Measurements from ENCODE around the genes ANKRD40, MMD and TMEM100.

GRCh38 chr17:50668104-50669115 is 33.7 kb downstream of the ABCC3 start:
- RRBS = no CpG with 5 or more reads among the region's 10 CpGs

GRCh38 chr17:50675632-50676226 is 32.0 kb downstream of the ANKRD40 start:
- RRBS = no CpG with 5 or more reads among the region's 10 CpGs

- RRBS = 2% methylated on average over 37 of the region's 86 CpGs
Observed at GRCh38 chr17:50707090-50708399, at the start of gene ANKRD40. Gene ANKRD40 (minus strand): TSS chr17:50707914.

- RRBS = no CpG with 5 or more reads among the region's 6 CpGs
Observed at GRCh38 chr17:50721034-50721552, 1.7 kb downstream of the LUC7L3 start.

GRCh38 chr17:50740906-50741470 is 21.6 kb downstream of the LUC7L3 start:
- RRBS = no CpG with 5 or more reads among the region's 7 CpGs

GRCh38 chr17:50756691-50757631 is 10.4 kb downstream of the ANKRD40CL start:
- RRBS = no CpG with 5 or more reads among the region's 8 CpGs

- RRBS = no CpG with 5 or more reads among the region's 9 CpGs
Observed at GRCh38 chr17:50845493-50846118, 10.2 kb downstream of the WFIKKN2 start.

- RRBS = 88% methylated on average over 5 of the region's 9 CpGs
Observed at GRCh38 chr17:50911515-50912195, 45.5 kb upstream of the TOB1 start.

DNA sequence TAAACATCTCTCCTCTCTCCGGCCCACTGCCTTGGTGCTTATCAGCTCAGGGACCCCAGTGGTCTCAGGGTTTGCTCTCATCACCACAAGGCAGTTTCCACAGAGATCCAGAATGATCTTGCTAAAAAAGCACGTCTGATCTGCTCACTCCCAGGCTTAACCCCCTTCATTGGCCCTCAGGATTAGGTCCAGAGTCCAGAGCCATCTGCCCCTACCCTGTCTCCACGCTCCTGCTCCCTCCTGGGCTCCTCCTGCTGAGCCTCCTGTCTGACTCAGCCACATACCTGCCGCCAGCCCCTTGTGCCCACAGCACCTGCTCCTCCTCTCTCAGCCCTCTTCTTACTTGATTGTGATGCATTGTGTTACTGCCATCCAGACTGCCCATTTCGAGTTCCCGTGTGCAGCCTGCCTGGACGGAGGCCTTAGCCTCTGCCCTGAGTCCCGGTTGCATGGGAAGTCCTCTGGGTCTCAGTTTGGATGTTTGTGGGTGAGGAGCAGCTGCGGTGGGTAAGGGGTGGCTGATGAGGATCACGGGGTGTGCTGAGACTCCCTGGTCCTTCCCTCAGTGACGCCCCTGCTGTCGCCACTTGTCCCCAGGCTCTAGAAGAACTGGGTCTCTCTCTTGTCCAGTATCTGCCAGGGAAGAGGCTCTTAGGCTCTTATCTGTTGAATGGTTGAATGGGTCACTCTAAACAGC is 76.2 kb upstream of the TOB1 start:
- RRBS = no CpG with 5 or more reads among the region's 12 CpGs

- RRBS = no CpG with 5 or more reads among the region's 8 CpGs
Observed at GRCh38 chr17:50953536-50954058, 87.4 kb upstream of the TOB1 start.

DNA sequence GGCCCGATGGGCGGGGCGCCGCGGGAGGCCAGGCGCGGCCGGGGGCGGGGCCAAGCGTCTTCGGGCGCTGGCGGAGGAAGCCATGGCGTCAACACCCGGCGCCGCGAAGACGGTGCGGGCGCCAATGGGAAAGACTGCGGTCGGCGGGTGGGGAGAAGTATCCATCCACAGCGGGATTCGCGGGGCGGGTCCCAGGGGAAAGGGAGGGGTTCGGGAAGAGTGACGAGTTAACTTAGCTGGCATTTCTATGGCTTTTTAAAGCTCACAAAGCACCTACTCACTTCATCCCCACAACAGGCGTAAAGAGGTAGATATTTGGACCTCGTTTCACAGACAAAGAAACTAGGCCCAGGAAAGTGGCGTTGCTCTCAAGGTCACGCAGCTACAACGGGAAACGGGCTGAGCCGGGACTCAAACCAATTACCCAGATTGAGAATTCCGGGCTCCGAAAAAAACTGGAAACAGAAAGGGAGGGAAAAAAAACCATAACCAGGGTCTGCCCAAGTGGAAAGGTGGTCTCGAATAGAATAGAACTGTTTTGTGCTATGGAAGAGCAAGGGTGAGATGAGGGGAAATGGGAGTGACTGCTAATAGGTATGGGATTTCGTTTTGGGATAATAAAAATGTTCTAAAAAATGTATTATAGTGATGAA is 385 bp upstream of the SPAG9 start:
- RRBS = under 1% methylated on average over 15 of the region's 41 CpGs

GRCh38 chr17:51122287-51122477 is 1.5 kb upstream of the SPAG9 start:
- RRBS = no CpG with 5 or more reads among the region's 4 CpGs

- RRBS = no CpG with 5 or more reads among the region's 7 CpGs
Observed at GRCh38 chr17:51427657-51428170, 167.4 kb downstream of the UTP18 start.

DNA sequence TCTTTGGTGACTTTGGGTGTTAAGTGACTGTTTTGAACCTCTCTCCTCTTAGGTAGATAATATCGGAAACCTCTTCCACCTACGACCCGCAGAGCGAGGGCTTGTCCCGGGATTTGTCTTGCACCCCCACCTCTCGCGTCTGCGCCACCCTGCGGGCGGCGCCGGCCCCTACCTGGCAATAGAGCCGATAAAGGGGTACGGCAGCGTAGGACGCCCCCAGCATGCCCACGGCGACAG is 427 bp downstream of the COX11 start:
- RRBS = 2% methylated on average over 8 of the region's 18 CpGs

- RRBS = no CpG with 5 or more reads among the region's 14 CpGs
Observed at GRCh38 chr17:55285235-55286522, 20.9 kb downstream of the HLF start.

- RRBS = 2% methylated on average over 44 of the region's 74 CpGs
Observed at GRCh38 chr17:55421156-55422016, at the start of gene MMD. Gene MMD (minus strand): TSS chr17:55421835.

- RRBS = 100% methylated on average over 1 of the region's 22 CpGs
Observed at GRCh38 chr17:55458267-55458870, 36.7 kb upstream of the MMD start.

DNA sequence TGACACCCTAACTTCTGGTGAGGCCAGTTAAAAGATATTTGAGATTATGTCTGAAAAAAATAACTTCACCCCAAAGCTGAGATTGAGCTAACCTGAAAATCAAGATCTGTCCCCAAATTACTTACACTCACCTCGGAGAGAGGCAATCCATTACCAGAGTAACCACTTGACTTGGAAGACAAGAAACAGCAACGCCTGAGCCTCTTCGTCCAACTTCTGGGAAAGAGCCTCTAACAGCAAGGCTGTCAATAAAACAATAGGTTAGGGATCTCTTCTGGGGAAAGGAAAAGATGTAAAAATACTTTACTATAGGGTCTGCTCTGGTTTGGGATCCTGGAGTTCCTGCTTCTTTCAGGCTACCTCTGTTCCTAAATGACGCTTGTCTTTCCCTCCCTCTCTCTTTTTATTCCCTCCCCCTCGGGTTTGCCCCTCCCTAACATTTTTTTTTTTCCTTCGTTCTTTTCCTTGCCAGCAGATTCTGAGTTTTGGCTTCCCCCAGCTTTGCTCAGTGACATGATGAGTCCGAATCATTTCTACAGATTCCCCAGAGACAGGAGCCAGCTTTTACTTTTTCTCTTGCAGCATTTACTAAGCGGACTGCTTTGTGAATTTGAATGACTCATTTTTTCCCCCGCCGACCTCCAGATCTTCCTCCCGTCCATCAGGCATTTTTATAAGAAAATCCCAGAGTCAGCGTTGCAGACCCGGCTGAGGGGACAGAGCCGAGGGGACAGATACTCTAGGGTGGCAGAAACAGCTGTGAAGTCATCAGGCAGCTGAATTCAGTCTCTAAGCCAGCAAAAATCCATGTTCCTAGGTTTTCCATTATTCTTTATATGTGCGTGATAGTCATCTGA is at the start of gene TMEM100:
TSS of gene TMEM100 (minus strand) at position 377 of the 857 bp plus-strand sequence.
- RRBS = no CpG with 5 or more reads among the region's 15 CpGs

GRCh38 chr17:55783506-55784249 is 32.8 kb downstream of the PCTP start:
- RRBS = no CpG with 5 or more reads among the region's 16 CpGs

GRCh38 chr17:55882187-55882386 is 131.2 kb downstream of the PCTP start:
- RRBS = no CpG with 5 or more reads among the region's 5 CpGs

All from Ishikawa (cell line).